ENCODE measurements around a stretch of chr10.

GRCh38 chr10:7483592-7484285 lies 72.9 kb upstream of the SFMBT2 start:
- PRO-cap, result no peak

GRCh38 chr10:7625911-7626208 lies 40.9 kb downstream of the ITIH5 start:
- PRO-cap, result no peak

DNA sequence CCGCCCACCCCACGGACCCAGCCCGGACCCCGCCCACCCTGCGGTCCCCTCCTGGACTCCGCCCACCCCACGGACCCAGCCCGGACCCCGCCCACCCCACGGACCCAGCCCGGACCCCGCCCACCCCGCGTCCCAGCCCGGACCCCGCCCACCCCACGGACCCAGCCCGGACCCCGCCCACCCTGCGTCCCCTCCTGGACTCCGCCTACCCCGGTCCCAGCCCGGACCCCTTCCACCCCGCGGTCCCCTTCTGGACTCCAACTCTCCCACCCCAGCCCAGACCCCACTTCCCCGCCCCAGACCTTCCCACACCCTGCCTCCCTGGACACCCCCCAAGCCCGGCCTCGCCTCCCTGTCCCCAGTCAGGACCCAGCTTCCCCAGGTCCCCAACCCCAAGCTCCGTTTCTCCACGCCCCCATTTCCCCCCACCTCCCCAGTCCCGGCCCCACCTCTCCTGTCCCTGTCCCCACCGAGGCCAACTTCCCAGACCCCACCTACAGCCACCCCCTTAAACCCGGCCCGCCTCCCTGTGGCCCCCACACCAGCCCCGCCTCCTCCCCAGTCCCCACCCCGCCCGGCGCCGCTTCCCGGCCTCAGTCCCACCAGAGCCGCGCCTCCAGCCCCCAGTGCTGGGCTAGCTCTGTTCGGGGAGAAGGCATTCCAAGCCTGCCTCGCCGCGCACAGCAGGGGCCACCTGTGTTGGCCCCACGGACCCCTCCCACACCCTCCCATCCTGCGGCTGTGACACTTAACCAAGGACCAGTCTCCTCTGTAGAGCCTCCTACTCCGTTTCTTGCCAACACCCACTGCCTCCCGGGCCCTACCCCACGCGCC lies 549 bp upstream of the ITIH5 start:
- PRO-cap, result unidirectional peak, plus-strand start at position 626 of the sequence

- PRO-cap, result no peak
Measured at GRCh38 chr10:7696511-7697005, 6.6 kb upstream of the ITIH2 start.

DNA sequence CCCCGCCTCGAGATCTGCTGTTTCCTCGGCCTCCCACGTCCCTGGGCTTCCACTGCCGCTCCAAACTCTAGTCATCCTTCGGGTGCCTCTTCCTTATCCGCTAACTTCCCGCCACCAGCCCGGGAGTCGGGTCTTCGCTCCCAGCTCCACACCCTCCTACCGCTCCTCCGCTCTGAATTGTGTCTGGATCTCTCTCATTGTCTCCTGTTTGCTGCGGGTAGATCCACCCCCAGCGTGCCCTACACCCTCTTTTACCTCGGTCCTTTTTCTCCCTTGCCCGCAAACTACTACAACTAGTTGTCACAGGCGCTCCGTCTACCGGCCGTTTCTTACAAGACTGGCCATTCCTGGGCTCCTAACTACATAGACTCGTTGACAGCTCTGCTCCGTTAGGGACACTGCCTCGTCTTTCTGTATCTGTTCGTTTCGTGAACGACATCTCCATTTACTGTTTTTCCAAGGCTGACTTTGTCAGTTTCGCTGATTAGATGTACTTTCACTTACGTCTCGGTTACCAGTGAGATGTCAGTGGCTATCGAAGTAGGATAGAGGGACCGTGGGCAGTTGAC lies 754 bp downstream of the TAF3 start:
- PRO-cap, result bidirectional peak, plus-strand start at position 250 of the sequence, minus-strand start at position 181 of the sequence

GRCh38 chr10:8055389-8056578 lies 1.3 kb downstream of the GATA3 start:
- PRO-cap, result no peak

GRCh38 chr10:8056784-8057525 lies 2.5 kb downstream of the GATA3 start:
- PRO-cap, result no peak

DNA sequence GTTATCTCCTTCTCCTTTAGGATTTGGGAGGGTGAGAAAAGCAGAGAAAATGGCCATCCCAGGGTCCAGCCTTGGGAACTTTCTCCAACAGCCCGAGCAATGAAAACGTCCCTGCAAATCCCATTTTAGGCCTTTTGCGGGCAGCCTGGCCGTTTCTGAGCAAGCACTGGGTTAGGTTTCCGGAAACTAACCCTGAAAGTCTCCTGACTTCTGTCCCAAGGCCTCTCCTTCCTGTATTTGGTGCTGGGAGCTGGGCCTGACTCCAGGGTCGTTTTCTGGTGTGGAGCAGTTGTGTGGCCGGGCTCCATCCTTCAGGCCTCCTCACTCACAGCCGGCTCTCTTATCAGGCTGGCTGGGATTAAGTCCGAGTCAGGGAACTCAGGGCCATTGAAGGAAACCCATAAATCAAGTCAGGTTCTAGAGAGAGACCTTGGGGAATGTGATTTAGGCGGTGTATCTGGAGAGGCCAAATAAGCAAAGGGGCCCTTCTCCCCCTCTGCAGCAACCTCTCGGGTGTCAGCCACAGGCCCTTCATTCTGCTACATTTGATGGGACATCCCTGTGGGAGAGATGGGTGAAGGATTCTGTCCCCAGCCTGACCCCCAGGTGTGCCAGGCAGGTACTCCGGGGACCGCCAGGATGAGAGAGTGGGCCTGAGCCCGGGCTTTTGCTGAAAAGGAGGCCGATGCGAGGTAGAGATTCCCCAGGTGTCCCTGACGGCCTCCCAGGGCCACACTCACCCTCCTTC lies 3.2 kb downstream of the GATA3 start:
- PRO-cap, result no peak

DNA sequence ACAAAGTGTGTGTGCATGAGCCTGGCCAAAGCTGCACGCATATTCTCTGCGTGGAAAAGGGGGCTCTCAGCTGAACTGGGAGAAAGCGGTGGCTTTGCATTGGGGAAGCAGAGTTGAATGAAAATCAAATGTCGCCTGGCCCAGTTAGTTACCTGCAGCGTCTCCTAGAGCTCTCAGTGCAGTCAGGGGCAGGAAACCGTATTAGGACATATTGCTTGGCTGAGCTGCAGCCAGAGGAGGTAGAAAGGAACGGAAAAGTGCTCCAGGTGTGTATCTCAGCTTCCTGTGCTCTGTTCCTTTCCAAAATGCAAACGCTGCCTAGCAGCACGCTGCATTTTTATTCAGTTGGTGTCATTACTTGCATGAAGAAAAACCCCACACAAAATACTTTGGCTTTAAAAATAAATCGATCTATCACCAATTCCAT lies 4.9 kb downstream of the GATA3 start:
- PRO-cap, result no peak

DNA sequence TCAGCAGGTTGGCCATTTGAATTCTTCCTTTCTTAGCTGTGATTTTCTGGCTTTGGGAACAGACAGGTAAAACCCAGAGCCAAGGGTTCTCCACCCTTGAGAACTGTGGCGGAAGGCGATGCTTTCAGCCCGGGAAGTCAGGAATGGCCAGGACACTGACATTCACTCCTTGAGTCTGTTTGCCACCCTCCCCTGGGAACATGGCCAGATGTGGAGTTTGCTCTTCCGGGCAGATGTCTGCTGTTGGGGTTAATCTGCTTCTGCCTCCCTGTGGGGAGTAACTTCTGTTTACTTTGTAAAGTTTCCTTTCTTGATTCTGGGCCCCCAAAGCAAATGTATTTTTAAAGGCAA lies 17.7 kb downstream of the GATA3 start:
- PRO-cap, result no peak

DNA sequence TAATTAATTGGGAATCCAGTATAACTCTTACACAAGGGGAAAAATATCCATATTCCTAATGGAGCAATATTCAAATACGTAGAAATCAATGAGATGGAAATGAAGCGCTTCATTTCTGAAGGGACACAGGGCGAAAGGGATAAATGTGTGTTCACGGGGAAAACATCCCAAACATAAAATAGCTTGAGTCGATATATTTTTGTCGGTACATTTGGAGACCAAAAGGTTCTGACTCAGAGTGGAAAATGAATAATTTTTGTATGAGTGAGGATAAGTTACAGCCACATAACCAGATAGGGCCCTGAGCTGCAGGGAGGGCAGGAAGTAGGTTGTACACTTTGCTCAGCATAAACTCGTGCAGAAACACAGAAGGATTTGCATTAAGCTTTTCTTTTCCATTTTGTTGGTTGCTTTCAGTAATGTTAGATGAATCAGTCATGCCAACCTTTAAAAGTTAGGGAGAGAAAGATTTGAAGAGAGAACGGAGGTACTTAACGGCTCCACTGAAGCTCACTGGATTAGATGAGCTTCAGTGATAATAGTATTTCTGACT lies 347.9 kb downstream of the GATA3 start:
- PRO-cap, result no peak

GRCh38 chr10:8453543-8453906 lies 399.0 kb downstream of the GATA3 start:
- PRO-cap, result no peak

- PRO-cap, result no peak
Measured at GRCh38 chr10:11086250-11086692, 68.6 kb downstream of the CELF2 start.

- PRO-cap, result no peak
Measured at GRCh38 chr10:11156520-11156995, 138.9 kb downstream of the CELF2 start.

DNA sequence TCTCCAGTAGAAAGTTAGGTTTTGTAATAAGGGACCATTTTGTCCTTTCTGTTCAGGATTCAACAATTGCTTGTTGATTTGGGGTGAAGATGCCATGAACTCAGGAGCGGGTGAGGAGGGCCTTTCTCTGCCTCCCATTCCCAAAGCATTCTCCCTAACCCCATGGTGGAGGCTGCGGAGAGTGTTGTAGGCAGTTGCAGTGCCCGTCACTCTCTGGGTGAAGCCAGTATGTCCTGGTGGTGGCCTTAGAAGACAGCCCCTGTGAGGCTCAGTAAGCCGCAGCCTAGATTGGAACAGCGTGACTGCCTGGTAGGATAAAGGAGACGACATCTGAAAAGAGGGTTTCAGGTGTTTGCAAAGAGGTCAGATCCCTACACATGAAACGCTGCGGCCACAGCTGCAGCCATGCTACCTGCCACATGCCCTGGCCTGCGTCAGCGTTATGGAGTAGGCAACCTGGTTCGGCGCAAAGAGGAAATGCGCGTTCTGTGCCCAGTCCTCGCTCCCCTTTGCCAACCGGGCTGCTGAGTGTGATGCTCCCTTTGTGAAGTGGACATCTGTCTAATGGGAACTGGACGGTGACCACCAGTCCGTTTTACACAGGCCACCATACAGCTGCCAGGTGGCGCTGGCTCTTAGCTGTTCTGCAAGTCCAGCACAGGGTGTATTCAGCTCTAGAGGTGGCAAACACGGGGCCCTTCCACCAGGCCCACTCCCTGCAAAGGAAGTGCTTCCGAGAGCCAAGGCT lies 160.2 kb downstream of the CELF2 start:
- PRO-cap, result no peak

- PRO-cap, result no peak
Measured at GRCh38 chr10:11193284-11193686, 175.6 kb downstream of the CELF2 start.

GRCh38 chr10:11225771-11226436 lies 208.2 kb downstream of the CELF2 start:
- PRO-cap, result no peak

DNA sequence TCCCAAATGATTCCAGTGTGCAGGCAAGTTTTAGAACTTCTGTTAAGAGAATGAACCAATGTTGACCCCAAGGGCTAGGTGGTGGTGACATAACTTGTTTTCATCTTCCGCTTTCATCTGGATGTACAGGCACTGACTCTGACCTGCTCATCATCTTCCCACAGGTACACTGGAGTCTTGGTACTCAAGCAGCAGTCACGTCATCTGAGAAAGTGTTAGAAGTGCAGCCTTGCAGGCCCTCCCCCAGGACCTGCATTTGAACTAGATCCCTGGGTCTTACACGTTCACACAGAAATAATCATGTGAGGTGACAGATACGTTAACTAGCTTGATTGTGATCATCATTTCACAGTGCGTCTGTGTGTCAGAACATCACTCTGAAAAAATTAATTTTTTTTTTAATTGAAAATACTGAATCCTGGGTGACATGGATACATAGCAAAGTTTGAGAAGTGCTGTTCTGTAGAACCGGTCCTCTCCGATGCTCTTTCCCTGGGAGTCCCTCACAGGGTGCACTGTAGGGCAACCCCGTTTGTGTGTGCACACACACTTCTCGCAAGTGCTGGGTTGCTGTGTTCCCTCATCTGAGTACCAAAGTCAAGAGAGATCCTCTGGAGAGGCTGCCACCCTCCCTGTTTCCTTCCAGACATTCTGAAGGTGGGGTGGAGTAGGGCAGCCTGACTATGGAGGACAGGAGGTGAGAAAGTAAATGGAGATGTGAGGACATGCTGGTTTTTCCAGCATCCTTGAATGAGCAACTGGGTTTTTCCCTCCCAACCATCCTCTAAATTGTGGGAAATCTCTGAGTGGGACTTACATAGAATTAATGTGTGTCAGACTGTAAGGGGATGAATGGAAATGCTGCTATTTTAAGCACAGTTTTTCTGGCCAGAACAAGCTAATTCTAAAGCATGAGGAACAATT lies 212.5 kb downstream of the CELF2 start:
- PRO-cap, result no peak

DNA sequence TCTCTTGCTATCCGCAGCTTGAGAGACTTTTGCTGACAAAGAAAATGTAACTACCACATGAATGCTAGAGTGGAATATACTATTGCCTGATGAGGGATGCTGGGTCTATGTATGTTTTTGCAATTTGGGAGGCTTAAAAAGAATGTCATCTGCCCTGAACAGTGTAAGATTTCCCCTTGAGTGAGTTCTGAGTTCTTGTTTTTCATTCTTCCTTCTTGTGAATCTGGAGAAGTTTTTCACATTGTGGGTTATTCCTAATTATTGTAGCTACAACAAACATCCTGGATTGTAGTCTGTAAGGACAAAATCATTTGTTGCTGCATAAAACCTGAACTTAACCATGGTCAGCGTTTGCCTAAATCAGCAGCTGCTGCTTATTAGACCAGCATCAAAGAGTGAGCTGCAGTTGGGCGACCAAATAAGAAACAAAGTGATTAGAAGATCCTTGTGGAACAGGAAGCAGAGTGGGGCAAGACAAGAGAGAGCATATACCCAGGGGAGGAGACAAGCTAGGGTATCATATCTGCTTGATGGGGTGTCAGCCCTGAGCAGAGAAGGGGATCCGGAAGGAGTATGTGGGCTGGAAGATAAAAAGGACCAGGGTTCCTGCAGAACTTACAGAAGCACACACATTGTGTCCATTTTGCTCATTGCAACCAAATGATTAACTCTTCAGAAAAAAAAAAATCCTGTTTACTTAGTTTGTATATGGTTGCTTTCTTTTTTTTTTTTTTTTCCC lies 213.5 kb downstream of the CELF2 start:
- PRO-cap, result no peak

- PRO-cap, result no peak
Measured at GRCh38 chr10:11236599-11237687, 219.3 kb downstream of the CELF2 start.